Glomerular endothelial cell (primary cell): ENCODE measurements around a stretch of chr5.

GRCh38 chr5:43485326-43485883, 1.7 kb upstream of the TMEM267 start:
- RAMPAGE, long total RNA, result no peak

DNA sequence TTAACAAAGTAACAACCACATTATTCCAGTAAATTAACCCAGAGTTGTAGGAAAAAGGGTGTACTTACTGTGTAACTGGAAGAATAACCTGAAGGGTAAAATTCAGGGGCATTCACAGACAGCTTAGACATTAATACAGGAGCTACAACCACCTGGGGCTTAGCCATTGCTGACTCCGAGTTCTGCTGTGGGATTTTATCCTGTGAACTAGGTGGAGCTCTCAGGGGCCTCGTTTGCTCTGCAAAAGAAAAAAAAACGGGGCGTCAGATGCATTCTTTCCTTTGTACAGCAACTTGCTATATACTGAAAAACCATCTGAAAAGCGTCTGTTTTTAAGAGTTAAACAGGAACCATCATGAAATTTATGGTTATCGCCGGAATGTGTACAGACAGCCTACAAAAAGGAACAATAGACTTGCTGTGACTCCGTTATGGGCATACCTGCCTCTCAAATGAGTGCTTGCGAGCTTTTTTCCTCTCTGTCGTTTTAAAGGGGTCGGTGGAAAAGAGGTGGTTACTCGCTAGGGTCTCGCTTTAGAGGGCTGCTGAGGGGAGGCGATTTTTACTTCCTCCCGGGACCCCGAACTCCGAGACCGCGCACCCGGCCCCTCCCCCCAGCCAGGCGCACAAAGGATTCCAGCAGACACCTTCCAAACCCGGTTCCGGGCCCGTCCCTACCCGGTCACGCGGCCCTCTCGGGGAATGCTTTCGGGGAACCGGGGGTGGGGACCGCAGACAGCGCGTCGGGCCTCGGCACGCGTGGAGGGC, 931 bp downstream of the PAIP1 start:
- RAMPAGE, long total RNA, result no peak

GRCh38 chr5:43557123-43557758, 364 bp upstream of the PAIP1 start:
- RAMPAGE, long total RNA, result no peak

DNA sequence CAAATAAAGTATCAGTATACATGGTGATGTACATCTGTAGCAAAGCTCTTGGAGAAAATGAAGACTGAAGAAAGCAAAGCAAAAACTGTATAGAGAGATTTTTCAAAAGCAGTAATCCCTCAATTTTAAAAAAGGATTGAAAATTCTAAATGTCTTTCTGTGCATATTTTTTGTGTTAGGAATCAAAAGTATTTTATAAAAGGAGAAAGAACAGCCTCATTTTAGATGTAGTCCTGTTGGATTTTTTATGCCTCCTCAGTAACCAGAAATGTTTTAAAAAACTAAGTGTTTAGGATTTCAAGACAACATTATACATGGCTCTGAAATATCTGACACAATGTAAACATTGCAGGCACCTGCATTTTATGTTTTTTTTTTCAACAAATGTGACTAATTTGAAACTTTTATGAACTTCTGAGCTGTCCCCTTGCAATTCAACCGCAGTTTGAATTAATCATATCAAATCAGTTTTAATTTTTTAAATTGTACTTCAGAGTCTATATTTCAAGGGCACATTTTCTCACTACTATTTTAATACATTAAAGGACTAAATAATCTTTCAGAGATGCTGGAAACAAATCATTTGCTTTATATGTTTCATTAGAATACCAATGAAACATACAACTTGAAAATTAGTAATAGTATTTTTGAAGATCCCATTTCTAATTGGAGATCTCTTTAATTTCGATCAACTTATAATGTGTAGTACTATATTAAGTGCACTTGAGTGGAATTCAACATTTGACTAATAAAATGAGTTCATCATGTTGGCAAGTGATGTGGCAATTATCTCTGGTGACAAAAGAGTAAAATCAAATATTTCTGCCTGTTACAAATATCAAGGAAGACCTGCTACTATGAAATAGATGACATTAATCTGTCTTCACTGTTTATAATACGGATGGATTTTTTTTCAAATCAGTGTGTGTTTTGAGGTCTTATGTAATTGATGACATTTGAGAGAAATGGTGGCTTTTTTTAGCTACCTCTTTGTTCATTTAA, 101.8 kb downstream of the NNT start:
- RAMPAGE, long total RNA, result no peak

GRCh38 chr5:44387054-44387796, 2.0 kb downstream of the FGF10 start:
- RAMPAGE, long total RNA, result no peak

GRCh38 chr5:46193222-46193592, 497.0 kb upstream of the HCN1 start:
- RAMPAGE, long total RNA, result no peak

DNA sequence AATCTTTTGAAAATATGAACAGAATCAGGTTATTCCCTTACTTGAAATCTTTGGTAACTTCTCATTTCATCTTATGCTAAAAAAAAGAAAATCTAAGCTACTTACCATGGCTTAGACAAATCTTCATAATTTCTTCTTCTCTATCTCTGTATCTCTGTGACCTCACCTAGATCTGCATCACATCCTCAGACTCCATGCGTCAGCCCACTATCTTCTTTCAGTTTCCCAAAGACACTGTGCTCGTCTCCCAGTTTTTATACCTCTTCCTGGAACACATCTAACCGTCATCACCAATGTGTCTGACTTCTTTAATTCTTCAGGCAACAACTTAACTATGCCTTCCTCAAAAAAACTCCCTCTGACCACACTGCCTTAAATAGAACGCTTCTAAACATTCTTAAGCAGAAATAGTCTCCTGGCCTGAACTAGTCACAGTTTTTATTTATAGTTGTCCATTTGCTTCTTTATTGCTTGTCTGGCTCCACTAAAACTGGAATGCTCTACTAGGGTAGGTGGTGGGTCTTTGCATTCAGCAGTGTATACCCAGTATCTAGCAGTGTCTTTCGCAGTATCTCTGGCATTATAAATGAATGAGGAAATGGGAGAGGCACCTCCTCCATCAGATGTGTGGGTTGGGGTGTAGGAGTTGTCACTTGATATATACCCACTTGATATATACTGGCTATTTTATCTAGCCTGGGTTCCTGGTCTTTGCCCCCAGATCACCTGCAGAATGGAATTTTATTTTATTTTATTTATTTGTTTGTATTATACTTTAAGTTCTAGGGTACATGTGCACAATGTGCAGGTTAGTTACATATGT, 208.3 kb downstream of the PARP8 start:
- RAMPAGE, long total RNA, result no peak

DNA sequence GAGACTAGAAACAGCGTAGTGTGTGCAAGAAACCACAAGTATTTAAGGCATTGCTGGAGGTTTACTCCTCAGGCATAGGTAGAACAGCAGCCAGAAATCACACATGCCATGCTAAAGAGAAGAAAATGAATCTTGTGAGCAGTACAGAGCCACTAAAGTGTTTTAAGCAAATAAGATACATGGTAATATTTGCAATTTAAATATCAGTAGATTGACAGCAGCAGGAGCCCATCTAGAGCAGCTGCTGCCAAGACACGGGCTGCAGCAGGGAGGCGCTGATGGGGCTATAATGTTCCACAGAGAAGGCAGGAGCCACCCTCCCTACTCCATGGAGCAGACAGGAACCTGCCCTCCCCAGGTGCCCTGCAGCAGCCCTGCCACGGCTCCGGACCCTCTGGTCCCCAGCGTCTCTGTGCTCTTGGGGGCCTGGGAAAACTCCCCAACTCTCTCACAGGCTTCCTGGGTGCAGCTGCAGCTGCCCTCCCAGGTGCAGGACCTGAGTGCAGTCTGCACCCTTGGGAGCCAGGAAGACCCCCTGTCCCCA, 224.1 kb upstream of the ISL1 start:
- RAMPAGE, long total RNA, result no peak

DNA sequence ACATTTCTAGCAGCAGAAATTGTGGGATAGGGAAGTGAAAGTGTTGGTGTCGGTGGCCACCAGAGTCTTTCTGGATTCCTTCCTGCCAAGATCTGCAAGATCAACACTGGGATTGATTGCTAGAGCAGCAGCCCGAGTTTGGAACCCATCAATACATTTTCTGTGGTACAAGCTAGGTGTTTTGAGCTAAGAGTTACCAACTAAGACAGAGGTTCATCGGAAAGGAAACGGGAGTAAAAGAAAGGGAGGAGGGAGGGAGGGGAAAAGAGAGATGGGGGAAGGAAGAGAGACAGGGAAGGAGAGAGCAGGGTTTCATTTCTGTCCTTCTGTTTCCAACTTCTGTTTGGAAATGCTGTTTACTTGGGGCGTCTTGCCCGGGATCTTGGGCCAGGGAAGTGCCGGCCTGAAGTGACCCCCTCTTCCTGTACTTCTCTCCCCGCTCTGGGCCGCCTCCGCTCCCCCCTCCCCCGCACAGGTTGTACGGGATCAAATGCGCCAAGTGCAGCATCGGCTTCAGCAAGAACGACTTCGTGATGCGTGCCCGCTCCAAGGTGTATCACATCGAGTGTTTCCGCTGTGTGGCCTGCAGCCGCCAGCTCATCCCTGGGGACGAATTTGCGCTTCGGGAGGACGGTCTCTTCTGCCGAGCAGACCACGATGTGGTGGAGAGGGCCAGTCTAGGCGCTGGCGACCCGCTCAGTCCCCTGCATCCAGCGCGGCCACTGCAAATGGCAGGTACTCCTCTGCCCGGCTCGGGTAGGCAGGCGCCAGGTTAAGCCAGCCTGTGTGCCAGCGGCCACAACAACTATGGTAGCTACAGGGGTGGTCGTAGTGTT, 4.0 kb downstream of the ISL1 start:
- RAMPAGE, long total RNA, result no peak

DNA sequence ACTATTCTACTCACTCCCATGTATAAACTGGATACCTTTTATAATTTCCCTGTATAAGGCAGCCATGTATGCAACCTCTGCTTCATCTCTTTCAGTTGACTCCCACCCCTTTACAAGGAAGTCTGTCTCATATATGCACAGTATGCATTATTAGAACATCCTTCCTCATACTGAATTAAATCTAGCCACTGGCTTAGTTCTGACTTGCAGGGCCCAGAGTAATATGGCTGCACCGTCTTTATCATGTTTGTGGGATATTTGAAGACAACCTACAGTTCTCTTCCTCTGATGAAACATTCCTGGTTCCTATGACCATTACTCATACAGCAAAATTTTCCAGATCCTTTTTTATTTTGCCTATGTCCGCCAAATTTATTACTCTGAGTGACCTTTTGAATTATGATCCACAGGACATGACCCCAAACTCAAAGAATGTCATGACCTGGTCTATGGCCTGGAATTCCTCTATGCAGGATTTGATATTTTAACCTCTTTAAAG, 76.6 kb upstream of the ITGA1 start:
- RAMPAGE, long total RNA, result no peak

DNA sequence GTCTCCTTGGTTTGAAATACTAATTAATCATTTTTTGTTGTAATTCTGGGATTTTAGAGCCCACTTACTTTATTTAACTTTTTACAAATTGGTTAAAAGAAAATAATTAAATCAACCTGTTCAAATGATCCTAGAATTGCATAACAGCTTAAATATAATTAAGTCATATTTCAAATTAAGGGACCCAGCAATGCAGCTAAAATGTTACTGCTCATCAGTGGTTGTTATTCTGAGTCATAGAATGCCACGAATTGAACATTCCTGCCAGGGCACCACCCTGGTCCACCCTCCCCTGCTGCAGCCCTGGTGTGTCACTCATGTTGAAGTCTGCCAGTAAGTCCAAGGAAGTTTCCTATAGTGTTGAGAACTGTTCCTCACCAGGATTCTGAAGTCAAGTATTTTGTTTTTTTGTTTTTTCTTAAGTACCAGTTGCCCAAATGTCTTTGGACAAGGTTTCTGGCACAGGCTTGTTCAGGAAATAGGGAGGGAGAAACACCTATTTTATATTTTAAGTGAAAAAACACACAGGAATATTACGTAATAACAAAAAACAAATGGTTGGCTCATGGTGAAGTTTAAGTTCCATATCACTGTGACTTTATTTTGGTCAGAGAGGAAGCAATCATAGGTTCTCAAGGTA, 4.4 kb upstream of the ITGA1 start:
- RAMPAGE, long total RNA, result no peak

DNA sequence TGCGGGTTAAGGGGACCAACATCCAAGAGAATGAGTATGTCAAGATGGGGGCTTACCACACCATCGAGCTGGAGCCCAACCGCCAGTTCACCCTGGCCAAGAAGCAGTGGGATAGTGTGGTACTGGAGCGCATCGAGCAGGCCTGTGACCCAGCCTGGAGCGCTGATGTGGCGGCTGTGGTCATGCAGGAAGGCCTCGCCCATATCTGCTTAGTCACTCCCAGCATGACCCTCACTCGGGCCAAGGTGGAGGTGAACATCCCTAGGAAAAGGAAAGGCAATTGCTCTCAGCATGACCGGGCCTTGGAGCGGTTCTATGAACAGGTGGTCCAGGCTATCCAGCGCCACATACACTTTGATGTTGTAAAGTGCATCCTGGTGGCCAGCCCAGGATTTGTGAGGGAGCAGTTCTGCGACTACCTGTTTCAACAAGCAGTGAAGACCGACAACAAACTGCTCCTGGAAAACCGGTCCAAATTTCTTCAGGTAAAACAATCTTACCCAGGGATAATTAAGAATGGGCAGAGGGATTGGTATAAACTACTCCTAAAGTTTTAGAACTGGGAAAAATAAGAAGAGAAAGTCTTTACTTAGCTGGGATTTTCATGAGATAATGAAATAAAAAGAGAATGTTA, 13.0 kb downstream of the ITGA1 start:
- RAMPAGE, long total RNA, result no peak

- RAMPAGE, long total RNA, result no peak
Measured at GRCh38 chr5:52897181-52897613, 92.0 kb upstream of the ITGA2 start.

GRCh38 chr5:54254732-54255214, 55.6 kb downstream of the ARL15 start:
- RAMPAGE, long total RNA, result no peak

DNA sequence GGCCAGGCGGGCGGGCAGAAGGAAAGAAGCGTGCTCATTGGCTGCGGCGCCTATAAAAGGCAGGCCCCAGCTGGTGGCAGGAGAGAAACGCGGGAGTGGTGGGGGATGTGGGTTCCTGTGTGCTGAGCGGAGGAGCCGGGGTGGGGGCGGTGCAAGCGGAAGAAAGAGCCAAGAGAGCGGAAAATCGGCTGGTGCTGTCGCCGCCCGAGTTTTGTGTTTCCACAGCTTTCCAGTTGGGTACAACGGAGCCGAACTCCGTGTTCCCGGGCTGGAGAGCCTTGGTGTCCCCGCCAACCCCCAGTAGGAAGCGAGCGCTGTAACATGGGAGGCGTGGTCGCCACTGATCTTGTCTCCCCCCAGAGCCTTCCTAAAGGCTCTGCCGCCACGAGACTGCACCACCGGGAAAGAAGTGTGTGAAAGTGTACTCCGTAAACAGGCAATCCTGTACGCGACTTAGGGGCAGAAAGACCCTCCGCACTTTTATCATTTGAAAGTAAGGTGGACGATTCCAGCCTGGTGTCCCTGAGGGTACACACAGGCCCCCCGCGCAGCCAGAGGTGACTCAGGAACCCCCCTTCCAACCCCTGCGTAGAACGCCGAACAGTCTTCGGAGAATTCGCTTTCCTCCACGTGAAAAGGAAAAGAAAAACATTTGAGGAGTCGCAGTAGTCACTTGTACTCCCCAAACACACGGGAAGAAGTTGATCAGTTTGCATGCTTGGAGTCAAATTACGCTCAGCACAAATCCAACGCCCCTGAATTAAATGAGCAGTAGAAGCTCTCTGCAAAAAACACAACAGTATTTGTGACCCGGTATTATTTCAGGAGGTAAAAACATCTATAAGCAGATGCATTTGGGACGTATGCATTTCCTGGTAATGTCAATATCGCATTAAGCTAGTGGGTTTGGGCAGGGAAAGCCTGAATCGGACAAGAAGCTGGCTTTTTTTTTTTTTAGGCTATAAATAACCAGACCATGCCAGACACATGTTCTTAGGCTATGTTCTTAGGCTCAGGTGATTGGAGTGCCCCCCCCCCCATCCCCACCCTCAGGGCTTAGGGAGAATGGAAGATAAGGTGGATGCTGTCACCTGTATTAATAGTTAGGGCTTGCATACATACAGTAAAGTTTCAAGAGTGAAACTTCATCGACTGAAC, 638 bp upstream of the ARL15 start:
- RAMPAGE, long total RNA, result no peak

DNA sequence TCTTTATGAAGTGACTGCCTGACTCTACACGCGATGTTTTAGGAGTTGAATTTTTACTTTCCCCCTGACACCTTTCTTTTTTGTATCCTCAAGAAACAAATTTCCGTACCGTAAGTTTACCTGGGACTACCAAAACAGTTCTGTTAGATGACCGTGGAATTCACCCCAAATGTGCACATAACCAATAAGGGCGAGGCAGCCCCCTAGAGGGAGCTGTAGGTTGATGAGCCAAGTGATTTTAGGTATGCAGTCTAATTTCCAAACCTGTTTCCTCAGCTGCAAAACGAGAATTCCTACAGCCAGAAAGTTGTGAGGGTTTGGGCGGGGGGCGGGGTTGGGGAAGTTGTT, 1.4 kb upstream of the ARL15 start:
- RAMPAGE, long total RNA, result no peak

- RAMPAGE, long total RNA, result no peak
Measured at GRCh38 chr5:54543145-54543639, 25.6 kb downstream of the SNX18 start.

DNA sequence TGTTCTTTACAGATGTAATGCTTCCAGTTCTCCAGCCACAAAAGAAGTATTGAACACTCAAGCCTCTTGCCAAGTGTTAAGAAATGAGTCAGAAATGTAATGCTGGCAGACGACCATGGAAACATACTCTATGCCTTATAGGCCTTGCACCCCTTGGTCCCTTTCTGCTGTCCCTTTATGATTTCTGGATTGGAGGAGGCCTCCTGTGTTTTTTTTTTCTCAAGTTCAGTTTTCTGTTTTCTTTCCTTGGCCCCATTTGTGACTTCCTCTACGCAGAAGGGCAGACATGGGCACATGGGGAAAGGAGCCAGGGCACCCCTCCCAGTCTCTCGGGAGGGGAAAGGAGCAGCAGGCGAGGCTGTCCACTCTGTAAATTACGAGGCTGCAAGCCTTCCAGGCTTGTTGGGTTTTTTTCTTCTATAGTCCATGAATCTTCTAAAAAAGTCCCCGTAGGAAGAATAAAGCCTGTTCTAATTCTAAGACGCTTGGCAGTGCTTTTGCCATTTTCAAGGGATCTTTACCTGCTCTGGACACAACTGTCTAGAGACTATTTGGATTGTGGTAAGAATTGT, 53.4 kb downstream of the SNX18 start:
- RAMPAGE, long total RNA, result no peak

- RAMPAGE, long total RNA, result no peak
Measured at GRCh38 chr5:54670910-54671752, 153.6 kb downstream of the SNX18 start.

DNA sequence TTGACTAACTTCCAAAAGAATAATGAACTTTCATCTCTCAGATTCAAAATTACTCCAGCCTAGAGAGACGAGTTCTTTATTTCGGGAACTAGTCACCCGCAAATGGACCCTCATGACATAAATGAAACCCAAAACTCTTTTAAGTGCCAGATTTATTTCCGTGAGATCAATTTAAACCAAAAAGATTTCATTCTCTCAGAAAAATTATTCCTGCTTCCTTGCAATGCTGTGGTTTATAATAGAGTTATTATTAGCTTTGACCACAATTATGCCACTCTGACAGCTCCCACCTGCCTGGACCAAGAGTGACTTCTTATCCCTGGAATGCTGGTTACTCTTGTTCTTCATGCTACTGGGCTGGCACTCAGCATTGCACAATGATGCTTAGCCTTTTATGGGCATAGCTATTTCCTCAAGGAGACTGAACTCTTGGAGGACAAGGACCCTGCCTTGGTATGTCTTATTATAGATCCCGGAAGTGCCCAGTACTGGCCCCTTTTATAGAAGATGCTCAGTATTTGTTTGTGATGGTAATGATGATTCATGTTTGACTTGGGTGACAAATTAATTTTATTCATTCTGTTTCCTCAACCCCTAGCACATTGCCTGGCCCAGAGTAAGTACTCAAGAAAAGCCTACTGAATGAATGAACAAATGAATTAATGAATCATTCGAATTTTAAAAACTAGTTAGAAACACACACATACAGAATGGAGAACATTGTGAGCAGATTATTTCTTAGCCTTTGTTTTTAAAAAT, 183.6 kb downstream of the SNX18 start:
- RAMPAGE, long total RNA, result no peak